ENCODE measurements around the genes SLC6A14 and CT83.

- PRO-cap = no peak
- RAMPAGE, long total RNA, 2 experiments = no peak in any of the 2 experiments
These were observed 13.1 kb upstream of the IL13RA2 start for GRCh38 chrX:115030502-115030840.

- PRO-cap = no peak
- RAMPAGE, long total RNA, 2 experiments = no peak in any of the 2 experiments
These were observed 2.4 kb upstream of the LUZP4 start for GRCh38 chrX:115287130-115287590.

DNA sequence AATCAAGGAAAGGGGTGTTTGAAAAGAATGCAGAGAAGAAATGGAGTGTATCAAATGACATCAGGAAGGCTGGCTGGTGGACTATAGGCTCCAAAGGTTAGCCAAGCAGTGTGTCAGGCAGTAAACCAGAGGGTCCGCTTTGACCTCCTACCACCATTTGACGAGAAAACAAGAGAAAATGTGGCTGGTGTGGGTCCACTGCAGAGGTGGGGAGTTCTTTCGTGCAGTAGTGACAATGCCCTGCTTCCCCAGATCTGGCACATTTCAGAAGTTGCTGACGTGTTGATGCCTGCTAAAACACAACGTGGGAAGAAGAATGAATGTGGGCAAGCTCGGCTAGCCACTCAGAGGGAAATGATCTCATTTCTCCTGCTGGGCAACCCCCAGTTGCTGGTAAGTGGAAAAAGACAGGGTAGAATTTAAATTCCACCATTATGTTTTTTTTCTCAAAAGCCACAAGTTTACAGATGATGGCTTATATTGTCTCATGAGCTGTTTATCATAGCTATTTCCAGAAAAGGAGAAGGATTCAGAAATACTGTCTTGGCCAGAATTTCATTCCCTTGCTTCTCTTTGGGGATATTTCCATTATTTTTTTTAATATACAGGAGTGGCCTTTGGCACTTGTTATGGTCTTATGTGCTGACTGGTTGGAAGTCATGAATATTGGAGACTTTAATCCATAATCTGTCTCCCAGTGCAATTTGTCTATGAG, 78.0 kb downstream of the LUZP4 start:
- PRO-cap = no peak
- RAMPAGE, long total RNA, 2 experiments = no peak in any of the 2 experiments

- PRO-cap = no peak
- RAMPAGE, long total RNA, 2 experiments = no peak in any of the 2 experiments
These were observed 111.5 kb downstream of the LUZP4 start for GRCh38 chrX:115400995-115401509.

DNA sequence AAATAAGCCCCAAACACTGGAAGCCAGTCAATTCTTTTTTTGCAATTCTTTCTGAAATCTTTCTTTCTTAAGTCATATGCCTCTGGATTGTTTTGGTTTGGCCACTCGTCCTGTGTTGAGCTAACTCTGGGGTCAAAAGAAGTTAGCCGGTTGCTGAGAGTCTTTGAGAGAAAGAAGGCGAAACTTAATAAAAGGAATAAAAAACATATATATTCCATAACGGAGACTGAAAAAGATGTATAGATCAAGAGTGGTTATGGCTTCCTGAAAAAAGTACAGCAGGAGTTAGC, 64.7 kb downstream of the PLS3 start:
- PRO-cap = no peak
- RAMPAGE, long total RNA, 2 experiments = no peak in any of the 2 experiments

DNA sequence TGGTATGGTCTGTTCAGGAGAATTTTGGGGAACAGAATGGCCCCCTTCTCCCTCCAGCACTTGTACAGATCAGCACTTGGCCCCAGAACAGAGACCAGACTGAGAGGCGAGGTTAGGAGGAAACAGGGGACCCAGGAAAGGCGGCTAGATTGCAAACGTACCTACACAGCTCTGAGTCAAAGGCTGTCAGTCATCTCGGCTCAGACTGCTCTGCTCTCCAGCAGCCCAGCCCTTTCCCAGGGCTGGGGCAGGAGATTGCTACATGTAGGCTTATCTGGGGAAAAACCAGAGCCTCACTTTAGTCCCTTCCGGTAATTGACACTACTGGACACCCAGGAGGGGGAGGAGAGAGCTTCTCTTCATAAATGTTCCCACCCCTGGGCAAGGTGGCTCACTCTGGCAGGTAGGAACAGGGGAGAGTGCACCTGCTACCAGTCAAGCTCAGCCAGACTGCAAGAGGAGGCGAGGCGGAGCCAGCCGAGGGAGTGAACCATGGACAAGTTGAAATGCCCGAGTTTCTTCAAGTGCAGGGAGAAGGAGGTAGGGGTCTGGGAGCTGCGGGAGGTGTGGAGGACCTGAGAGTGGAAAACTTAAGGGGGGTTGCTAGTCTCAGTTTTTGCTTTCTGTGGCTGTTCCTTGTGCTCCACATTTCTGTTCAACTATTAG, at the start of gene SLC6A14:
SLC6A14 (plus strand) TSS at position 389 of the 666 bp plus-strand sequence.
- PRO-cap = unidirectional peak, plus-strand start at position 394 of the sequence
- RAMPAGE, long total RNA, 2 experiments = no peak in any of the 2 experiments

GRCh38 chrX:116462690-116463423, at the start of gene CT83:
CT83 (minus strand) TSS chrX:116462976.
- PRO-cap = no peak
- RAMPAGE, long total RNA, 2 experiments = start-site peak on the minus strand in 1 of 2 experiments, at chrX:116462976-116463027 at its widest, 8 reads per replicate

GRCh38 chrX:118115916-118116435, 634 bp downstream of the KLHL13 start:
- PRO-cap = no peak
- RAMPAGE, long total RNA, 2 experiments = no peak in any of the 2 experiments

GRCh38 chrX:118353083-118353766, 7.3 kb downstream of the WDR44 start:
- PRO-cap = no peak
- RAMPAGE, long total RNA, 2 experiments = no peak in any of the 2 experiments

- PRO-cap = no peak
- RAMPAGE, long total RNA, 2 experiments = no peak in any of the 2 experiments
These were observed 34.8 kb downstream of the DOCK11 start for GRCh38 chrX:118530439-118530882.

DNA sequence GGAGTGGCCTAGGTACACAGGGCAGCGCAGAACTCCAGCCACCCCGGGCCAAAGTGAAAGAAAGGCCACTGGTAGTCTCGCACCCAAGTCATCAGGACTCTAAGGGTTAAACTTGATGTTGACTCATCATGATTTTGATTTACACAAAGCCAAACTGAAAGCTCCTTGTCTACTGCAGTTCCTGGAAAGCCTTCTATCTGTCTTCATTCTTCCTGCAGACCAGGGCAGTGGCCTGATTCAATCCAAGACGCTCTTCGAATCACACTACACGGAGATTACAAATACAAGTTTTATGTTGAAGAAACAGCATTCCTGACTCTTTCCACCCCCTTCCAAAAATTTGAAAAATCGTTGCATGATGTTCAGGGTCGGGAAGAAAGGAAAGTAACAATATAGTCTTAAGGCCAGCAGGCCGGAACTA, 2.5 kb upstream of the IL13RA1 start:
- PRO-cap = no peak
- RAMPAGE, long total RNA, 2 experiments = no peak in any of the 2 experiments

- PRO-cap = no peak
- RAMPAGE, long total RNA, 2 experiments = no peak in any of the 2 experiments
These were observed 1.1 kb upstream of the IL13RA1 start for GRCh38 chrX:118726438-118726642.

DNA sequence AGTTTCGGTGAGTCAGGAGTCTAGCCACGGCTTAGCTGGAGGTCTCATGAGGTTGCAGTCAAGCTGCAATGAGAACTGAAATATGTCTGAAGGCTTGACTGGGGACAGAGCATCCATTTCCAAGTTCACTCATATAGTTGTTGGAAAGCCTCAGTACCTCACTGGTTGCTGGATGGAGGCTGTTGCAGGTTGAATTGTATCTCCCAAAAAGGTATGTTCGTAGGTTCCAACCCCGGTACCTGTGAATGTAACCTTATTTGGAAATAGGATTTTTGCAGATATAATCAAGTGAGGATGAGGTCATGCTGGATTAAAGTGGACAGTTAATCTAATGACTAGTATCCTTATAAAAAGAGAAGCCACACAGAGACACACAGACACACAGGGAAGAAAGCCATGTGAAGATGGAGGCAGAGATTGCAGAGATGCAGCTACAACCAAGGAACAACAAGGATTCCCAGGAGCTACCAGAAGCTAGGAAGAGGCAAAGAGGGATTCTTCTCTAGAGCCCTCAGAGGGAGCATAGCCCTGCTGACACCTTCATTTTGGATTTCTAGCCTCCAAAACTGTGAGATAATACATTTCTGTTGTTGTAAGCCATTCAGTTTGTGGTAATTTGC, 41.0 kb downstream of the IL13RA1 start:
- PRO-cap = no peak
- RAMPAGE, long total RNA, 2 experiments = no peak in any of the 2 experiments

- PRO-cap = no peak
- RAMPAGE, long total RNA, 2 experiments = no peak in any of the 2 experiments
These were observed 703 bp downstream of the ZCCHC12 start for GRCh38 chrX:118824257-118824797.

GRCh38 chrX:118978269-118978837, 3.9 kb downstream of the LONRF3 start:
- PRO-cap = no peak
- RAMPAGE, long total RNA, 2 experiments = no peak in any of the 2 experiments

DNA sequence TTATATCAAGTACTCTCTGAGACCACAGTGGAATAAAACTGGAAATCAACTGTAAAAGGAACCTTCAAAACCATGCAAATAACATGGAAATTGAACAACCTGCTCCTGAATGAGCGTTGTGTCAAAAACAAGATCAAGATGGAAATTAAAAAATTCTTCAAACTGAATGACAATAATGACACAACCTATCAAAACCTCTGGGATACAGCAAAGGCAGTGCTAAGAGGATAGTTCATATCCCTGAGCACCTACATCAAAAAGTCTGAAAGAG, 20.6 kb downstream of the LONRF3 start:
- PRO-cap = no peak
- RAMPAGE, long total RNA, 2 experiments = no peak in any of the 2 experiments

GRCh38 chrX:119189579-119190044, 46.5 kb upstream of the PGRMC1 start:
- PRO-cap = no peak
- RAMPAGE, long total RNA, 2 experiments = no peak in any of the 2 experiments

DNA sequence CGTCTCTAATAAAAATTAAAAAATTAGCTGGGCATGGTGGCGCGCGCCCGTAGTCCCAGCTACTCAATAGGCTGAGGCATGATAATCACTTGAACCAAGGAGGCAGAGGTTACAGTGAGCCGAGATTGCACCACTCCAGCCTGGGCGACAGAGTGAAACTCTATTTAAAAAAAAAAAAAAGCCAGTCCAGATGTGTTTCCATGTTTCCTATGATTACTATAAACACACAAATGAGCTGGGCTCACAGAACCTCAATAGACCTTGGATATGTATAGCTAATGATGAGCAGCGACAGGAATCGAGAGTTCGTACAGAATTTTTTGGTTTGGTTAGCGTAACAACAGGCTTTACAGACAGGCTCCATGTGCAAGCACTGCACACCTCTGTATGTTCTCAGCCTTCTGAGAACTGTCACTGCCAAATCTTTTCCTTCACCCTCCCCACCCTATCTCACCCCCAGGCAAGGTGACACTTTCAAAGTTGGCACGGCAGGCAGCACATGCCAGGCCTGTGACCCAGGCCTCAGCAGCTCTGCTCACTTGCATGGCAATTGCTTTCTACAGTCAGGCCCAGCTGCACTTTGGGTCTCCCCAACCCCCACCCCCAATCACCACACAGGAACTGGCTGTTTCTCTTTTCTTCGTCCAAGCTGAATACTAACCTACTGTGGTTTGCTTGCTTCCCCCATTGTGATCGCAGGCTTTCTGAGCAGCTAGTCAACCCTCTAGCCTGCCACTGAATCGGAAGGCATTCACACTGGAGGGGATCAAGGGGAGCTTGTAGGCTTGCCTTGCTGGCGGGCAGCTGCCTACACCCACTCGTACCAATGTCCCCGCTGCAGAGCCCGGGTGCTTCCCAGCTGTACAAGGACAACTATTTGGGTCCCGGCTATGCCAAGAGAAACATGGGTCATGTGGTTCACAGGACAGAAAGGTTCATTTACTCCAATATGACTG, 27.8 kb downstream of the SLC25A43 start:
- PRO-cap = no peak
- RAMPAGE, long total RNA, 2 experiments = no peak in any of the 2 experiments

- PRO-cap = no peak
- RAMPAGE, long total RNA, 2 experiments = no peak in any of the 2 experiments
These were observed 13.0 kb upstream of the SLC25A5 start for GRCh38 chrX:119455254-119455654.

- PRO-cap = no peak
- RAMPAGE, long total RNA, 2 experiments = no peak in any of the 2 experiments
These were observed 13.5 kb downstream of the SLC25A5 start for GRCh38 chrX:119481670-119482135.

All from prostate gland (tissue), 2 donors.